ENCODE measurements around the genes FSTL4 and C5orf15.

DNA sequence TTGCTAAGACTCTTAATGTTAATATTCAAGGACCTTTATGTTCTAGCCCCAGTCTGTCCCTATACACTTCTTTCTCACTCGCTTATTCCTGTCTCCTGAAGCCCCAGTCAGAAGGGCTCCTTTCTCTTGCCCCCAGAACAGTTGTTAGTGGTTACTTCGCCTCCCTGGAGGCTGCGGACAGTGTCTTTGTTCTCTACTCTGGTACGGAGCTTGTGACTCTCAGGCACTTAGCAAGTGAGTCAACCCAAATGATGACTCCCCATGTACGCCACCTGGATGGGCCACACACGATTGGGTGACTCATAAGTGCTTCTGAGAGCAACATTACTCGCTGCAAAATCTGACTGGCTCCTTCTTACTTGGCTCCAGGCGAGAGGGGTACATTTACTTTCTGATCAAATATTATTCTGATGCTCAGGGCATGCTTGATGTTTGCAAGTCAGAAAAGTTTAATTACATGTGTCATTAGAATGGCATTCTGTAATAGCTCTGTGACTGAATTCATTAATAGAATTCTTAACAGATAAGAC lies 193.7 kb downstream of the HSPA4 start:
- PRO-cap, result no peak

DNA sequence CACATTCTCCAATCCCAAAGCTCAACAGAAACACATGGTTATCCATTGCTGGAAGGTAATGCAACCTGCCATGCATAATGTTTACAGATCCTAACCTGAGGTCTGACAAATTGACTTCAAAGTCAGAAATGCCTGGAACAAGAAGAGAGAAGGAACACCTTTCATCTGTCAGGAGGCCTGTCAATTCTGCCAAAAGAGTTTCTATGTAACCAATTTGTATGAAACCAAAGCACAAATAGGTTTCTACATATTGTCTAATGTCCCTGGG lies 204.9 kb downstream of the FSTL4 start:
- PRO-cap, result no peak

DNA sequence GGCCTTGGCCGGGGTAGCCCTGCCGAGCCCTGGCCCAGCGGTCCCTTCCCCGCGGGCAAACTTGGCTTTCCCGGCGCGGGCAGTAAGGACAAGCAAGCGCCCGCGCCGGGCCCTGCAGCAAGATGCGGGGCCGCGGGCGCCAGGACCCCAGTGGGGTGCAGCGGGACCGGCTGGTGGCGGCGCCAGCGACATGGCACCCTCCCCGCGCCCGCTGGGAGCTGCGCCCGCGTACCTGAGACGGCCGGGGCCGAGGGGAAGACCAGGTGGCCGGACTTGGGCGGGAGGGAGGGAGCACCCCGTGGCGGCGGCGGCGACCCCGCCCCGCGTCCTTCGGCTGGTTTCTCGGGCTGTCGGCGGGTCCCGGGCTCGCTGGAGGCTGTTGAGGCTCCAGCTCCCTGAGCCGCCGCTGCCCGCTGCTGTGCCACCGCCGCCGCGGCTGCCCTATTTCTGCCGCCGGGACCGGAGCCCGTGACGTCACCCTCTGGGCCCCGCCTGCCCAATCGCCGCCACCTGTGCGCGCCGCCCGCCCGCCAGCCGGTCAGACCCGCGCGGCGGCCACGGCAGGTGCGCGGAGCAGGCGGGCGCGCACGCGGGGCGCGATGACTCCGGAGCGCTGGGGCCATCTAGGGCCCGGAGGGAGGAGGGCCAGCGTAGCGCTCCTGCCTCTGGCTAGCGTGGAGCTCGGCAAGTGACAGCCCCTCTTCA lies at the start of gene FSTL4:
Gene FSTL4, minus strand, starts transcription at position 449 of the 705 bp plus-strand sequence.
- PRO-cap, result no peak

- PRO-cap, result no peak
These were observed 15.5 kb downstream of the C5orf15 start for GRCh38 chr5:133952951-133953343.

DNA sequence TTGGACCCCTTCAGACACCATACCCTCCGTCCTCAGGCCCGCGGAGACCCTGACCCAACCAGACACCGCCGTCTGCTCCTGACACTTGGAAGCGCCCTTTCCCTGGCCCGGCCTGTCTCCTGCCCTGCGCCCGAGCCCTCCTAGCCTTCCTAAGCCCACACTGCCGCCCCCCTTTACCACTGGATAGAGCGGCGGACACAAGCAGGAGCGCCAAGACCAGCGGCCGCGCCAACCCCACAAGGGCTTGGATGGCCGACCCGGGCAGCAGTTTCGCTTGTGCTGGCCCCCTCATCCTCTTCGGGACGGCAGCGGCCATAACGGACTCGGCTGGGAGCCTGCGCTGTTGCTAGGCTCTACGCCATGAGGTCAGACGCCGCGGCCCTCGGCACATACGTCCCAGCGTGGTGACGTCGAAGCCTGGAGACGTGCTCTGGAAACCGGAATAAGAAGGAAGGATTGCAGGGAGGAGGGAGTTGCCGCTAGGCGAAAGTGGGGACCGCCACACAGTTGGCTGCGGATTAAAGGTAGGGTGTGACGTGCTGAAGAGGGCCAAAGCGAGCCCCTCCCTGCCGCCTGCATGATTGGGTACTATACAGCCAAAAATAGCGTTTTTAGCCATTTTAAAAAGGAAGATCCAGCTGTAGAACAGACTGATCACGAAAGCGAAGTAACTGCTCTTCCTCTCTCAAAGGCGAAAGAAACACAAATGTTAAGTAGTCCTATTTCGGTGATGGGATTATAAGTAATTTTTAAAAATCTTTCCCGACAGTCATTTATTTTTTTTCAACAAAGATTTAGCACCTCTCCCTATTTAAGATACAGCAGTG lies at the start of gene C5orf15:
Gene C5orf15, minus strand, starts transcription at position 357 of the 827 bp plus-strand sequence.
- PRO-cap, result bidirectional peak, plus-strand start at position 456 of the sequence, minus-strand start at position 302 of the sequence

DNA sequence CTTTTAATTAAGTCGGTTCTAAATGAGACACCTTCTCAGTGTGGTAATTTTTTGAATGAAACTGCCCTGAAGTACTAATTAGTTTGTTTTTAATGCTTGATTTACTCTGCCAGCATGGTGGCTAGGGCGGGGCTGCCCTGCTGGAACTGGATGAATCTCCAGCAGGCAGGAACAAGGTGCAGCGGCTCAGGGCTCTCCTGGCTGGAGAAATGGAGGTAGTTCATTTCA lies 49.3 kb upstream of the VDAC1 start:
- PRO-cap, result no peak

DNA sequence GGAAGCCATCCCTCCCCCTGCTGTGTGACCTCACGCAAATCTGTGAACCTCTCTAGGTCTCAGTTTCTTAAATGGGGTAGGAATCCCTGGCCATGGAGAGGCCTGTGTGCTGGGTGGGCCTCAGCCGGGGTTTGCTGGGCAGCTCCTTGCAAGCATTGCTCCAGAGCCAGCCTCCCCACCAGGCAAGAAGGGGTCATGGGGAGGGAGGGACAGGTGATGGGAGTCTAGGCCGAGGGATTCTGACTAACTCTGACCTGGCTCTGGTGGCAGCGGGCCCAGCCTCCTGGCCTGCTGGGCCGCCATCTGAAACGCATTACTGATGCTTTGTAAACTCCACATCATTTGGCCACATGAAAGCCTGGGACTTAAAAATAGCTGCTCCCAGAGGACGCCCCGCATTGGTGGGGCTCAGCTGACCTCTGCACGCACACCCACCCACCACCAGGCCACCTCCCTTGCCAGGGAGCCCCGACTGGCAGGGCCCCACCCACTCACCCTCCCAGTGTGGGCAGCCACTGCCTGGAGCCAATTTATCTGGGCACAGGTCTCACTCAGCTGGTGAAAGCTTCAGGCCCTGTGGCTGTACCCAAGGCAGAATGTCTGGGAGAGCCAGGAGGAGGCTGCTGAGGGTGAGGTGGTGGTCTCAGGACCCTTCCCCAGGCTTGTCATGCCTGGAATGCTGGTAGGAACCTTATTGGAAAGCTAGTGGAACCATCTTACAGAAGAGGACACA lies 10.6 kb downstream of the TCF7 start:
- PRO-cap, result no peak

- PRO-cap, result no peak
These were observed 18.0 kb downstream of the TCF7 start for GRCh38 chr5:134132219-134133099.

GRCh38 chr5:134158322-134158825 lies 18.4 kb downstream of the SKP1 start:
- PRO-cap, result no peak

DNA sequence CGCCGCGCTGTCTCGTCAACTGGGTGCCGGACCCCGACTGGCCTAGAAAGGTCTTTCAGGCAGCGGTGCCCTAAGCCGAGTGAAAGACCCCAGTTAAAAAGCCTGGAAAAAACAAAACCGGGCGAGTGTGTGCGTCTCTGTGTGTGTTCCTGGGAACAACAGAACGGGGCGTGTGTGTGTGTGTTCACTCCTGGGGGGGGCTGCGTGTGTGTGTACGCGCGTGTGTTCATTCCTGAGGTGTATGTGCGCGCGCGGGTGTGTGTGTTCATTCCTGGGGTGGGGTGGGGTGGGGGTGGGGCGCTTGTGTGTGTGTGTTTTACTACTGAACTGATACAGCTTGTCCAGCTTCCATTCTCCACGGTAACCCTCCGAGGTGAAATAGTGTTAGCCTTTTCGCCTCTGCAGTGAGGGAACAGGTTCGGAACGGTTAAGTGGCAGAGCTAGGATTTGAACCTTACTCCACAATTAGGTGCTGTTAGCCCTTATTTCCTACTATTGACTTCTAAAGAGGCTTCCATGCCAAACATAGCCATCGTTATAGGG lies 497 bp upstream of the SKP1 start:
- PRO-cap, result unidirectional peak, minus-strand start at position 243 of the sequence

DNA sequence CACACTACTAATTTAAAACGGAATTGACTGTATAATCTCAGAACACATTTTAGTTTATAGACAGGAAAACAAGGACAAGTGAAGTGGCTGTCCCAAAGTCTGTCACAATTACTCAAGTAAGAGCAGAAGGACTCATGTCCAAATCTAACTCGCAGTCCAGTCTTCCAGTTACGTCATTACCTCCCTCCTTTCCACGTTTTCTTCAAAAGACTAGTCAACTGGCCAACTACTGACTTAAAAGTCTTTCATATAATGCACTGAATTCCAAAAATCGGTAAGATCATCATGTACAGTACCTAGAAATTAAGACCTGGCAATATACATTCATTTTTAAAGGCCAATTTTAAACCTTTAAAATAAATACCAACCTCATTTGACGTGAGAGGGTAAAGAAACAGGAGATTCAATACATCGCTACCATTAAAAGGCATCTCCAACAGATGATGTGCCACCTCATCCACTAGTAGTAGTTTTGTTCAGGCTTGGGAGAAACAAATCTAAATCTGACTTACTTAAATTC lies 1.9 kb downstream of the PPP2CA start:
- PRO-cap, result no peak

DNA sequence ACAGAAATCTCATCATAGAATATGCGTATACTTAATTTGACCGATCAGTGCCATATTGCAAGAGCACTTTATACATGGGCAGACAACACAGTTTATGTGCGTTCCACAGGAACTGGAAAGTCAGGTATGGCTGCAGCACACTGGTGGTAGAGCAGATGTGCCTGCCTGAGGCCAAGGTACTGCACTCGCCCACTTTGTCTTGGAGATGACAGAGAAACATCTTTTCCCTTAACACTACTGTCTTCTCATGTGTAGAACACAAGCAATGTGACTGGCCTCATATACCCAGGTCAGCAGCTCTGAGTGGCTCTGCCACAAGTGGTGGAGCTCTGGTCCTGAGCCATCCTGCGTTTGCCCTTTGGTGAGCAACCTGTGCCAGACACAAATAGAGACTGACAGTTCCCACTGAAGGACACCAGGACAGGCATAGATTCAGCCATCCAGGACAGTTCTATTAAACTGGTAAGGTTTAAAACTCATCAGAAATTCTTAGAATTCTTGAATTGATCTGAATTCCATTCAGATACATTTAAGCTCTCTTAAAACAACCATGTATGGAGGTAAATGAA lies 21.0 kb upstream of the PPP2CA start:
- PRO-cap, result no peak

- PRO-cap, result no peak
These were observed 31.1 kb downstream of the CDKL3 start for GRCh38 chr5:134335921-134336229.

- PRO-cap, result no peak
These were observed 6.5 kb downstream of the UBE2B start for GRCh38 chr5:134377783-134378262.

DNA sequence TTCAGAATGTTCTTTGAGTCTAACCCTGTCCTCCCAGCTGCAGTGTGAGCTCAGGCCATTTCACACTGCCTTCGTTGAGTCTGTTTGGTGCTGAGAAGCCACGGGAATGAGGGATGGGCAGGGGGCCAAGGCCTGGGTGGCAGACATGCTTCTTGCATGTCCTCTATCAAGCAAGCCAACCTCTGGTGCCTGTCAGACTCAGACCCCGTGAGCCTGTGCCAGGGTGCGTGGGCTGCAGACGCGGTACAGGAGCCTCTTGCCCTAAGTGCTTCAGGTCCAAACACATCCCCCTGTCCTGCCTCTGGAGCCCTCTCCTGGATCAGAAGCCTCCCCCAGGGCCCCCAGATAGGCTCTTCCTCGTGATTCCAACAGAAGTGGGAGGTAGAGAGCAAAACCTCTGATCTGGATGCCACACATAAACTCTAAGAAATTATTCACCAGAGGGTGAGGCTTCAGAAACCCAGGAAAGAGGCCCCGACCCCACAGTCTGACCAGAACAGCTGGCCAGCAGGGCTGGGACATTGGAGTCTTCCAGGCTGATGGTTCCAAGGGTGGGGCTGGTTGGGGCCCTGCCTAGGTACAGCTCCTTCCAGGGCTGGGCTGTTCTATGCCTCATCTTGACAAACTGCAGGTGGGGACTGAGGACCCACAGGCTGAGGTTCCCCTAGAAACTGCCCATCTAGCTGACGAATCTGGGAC lies 46.7 kb upstream of the CDKN2AIPNL start:
- PRO-cap, result no peak

- PRO-cap, result bidirectional peak, plus-strand start at chr5:134503649, minus-strand start at chr5:134503601
These were observed 22.2 kb upstream of the JADE2 start for GRCh38 chr5:134503235-134503784.

GRCh38 chr5:134510958-134511729 lies 14.3 kb upstream of the JADE2 start:
- PRO-cap, result no peak

GRCh38 chr5:134524529-134524770 lies 1.0 kb upstream of the JADE2 start:
- PRO-cap, result bidirectional peak, plus-strand start at chr5:134524706, minus-strand start at chr5:134524658

GRCh38 chr5:134555785-134556442 lies 30.4 kb downstream of the JADE2 start:
- PRO-cap, result no peak

GRCh38 chr5:134573417-134573981 lies 48.0 kb downstream of the JADE2 start:
- PRO-cap, result no peak